Occipital lobe (tissue), 2 donors: ENCODE measurements around the gene TLCD4.

DNA sequence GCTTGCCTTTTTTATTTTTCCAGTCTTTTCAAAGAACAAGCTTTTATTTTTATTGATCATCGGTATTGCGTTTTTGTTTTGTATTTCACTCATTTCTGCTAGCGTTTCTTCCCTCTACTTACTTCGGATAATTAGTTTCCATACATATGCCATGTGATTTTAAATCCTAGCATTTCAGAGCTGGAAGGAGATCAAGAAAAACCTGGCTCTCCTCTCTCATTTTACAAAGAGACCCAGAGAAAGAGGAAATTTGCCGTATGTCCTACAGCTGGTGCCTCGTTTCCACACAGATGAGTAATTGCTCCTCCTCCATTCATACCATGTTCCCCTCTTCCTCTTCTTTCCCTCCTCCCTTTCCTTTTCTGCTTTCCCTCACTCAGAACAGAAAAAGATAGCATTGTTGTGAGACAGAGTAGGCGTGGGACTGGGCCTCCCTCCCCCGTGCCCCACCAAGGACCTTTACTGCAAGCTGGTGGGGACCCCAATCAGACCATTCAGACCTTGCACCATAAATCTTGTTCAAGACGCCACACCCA, 13.8 kb upstream of the SLC44A3 start:
- RAMPAGE, long total RNA = no peak

DNA sequence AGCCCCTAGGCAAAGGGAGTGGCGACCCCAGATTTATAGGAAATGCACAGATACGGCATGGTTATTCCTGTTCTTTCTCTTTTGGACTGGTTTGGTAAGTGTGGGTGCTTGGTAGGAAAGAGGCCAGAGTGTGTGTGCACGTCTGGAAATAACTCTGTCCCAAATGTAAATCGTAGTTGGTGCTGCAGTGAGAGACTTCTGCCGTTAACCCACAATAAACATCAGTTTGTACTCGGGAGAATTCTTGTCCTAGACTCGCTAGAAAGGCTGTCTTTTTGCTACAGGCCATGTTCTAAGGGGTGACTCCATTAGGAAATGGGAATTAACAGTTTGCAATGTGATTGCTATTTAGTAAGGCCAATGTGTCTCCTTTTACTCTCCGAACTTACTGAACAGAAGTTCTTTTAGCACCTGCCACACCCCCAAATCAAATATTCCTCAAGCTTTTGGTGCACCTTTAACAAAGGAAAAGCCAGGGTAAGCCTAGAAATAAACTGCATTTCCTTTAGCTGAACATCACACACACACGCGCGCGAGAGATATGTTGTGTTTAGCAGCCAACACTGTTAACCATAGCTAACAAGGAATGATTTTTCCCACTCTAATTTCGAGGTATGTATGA, 917 bp downstream of the SLC44A3 start:
- RAMPAGE, long total RNA = no peak

DNA sequence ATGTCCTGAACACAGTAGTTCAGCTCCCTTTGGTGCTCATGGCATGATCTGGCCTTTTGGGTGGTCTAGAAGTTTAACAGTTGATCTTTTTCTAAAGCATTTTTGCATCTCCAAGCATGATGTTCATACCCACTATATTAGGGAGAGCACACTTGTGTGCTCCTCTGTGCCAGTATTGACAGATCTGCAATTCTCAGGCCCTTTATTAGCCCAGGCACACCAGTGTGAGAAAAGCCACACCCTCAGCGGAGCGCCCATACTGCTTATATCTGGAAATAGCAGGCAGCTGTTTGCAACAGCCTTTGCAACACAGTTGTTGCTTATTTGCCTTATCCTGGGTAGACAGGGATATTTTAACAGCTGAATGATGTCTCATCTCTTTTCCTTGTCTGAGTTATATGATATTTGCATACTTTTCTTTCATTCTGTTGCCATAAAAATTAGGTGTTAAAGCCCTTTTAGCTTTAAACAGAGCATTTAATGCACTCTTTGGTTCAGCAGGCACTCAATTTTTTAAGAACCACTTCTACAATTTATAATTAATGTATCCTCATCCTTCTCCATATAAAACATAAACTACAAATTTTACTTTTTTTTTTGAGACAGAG, 34.0 kb downstream of the CNN3 start:
- RAMPAGE, long total RNA = no peak

- RAMPAGE, long total RNA = no peak
Measured at GRCh38 chr1:94929085-94929800, 2.3 kb upstream of the CNN3 start.

DNA sequence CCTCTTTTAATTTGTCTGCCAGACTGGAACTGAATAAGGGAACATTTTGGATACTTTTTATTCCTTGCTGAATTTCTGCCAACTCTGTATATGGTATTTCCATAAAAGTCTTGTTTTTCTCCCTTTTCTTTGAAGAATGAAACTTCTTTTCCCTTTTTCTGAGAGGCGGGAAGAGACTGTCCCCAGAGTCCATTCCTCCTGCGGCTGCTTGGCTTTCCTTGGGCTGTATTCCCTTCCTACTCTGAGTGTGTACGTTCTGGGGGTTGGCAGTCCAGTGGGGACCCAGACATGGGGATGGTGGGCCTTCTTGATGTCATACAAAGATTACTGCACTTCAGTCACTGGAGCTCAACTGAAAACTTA, 46.6 kb upstream of the CNN3 start:
- RAMPAGE, long total RNA = no peak

DNA sequence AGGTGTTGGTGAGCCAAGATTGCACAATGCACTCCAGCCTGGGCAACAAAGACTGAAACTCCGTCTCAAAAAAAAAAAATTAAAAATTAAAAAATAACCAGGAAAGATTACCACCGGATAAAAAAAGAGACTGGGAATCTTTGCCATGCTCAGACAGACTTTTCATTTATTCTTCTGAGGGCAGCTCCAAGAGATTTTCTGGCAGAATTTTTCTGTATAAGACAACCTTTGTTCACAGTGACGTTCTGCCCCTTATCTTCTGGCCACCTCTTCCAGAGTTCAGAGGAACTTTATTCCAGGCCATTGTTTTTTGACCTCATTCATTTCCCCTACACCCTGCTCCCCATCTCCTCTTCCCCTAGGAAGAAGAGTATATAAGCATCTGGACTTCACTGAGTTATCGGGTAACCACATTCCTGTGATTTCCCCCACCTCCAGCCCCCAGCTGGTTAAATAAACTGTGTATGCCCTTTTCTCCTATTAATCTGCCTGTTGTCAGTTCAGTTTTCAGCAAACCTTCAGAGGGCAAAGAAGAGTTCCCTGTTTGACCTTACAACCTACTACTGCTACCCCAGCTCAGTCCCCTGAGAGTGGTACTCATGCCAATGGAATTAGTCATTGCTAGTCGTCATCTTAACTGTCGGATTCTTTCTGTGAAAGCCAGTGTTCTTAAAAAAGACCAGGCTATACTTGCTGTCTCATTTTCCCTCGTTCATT, 14.2 kb upstream of the ALG14 start:
- RAMPAGE, long total RNA = no peak

GRCh38 chr1:95117066-95118073, at the start of gene TLCD4:
Gene TLCD4, plus strand, starts transcription at chr1:95117355.
- RAMPAGE, long total RNA = no peak

- RAMPAGE, long total RNA = no peak
Measured at GRCh38 chr1:95233196-95233765, 729 bp upstream of the RWDD3 start.

- RAMPAGE, long total RNA = no peak
Measured at GRCh38 chr1:95625314-95625589, 391.2 kb downstream of the RWDD3 start.

DNA sequence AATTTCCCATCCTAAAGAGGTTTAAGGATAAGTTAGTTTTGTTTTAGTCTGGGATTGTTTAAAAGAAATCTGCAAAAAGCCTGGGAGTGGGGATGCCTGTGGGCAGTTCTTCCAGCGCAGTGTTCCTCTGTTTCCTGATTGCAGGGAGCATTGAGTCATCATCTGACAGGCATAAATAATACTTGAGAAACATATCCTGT, 350.8 kb upstream of the PTBP2 start:
- RAMPAGE, long total RNA = no peak

GRCh38 chr1:97554862-97555400, 365.9 kb downstream of the DPYD start:
- RAMPAGE, long total RNA = no peak

DNA sequence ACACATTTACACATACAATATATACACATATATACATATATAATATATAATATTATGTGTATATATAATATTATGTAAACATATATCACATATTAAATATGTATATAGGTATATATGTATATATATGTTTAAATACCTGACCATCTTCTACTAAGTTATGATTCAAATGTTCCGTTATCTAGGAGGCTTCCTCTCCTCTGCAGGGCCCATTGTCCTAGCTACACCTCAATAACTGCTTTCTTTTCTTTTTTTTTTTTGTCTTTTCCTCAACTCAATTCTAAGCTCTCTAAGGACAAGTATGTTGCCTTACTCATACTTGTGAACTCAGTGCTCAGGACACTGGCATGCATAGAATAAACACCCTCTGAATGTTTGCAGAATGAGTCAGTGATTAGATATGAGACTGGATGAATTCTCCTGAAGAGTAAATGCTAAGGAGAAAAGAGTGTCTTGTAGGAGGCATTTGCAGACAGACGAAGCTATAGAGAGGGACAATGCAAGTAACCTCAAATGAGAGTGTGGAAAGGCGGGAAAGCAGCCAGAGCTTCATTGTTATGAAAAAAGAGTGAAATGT, 165.8 kb upstream of the DPYD start:
- RAMPAGE, long total RNA = no peak

DNA sequence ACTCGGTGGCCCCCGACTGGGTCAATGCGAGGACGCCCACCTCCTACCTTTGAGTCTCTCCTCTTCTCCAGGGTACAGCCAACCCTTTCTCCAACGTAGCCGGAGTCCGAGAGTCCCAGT, 255 bp upstream of the SNX7 start:
- RAMPAGE, long total RNA = no peak

DNA sequence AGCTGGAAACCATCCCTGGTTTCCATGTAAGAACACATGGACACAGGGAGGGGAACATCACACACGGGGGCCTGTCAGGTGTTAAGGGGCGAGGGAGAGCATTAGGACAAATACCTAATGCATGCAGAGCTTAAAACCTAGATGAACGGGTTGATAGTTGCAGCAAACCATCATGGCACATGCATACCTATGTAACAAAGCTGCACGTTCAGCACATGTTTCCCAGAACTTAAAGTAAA, 41.1 kb upstream of the PLPPR5 start:
- RAMPAGE, long total RNA = no peak

DNA sequence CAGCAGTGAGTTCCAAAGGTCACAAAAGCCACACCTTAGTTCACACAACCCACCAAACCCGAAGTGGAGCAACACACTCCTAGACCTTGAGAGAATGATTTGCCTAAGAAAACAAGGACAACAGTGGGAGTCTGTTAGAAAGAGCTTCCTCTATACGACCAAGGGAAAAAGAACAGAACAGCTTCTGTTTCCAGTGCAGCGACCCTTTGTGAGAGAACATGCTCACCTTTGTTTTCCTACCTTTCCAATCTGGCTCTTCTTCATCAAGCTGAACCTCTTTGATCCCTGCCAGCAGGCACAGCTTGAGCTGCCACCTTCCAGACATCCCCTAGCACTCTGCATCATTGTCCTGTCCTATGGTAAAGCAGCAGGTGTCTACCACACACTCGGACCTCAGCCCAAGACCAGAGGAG, 56.7 kb upstream of the PALMD start:
- RAMPAGE, long total RNA = no peak

- RAMPAGE, long total RNA = no peak
Measured at GRCh38 chr1:99646815-99647218, 904 bp downstream of the PALMD start.

DNA sequence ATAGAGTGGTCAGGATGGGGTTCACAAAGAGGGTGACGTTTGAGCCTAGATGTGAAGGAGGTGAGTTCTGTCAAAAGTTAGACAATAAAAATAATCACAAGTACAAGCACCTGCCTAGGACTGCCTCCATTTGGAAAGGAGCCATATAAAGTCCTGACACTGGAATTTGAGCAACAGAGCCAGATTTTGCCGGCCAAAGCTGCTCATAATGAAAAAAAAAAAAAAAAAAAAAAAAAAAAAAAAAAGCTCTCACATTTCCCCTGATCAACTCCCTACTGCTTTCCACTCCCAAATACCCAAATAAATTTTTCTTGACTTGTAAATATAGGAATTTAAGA, 4.1 kb downstream of the PALMD start:
- RAMPAGE, long total RNA = no peak

- RAMPAGE, long total RNA = no peak
Measured at GRCh38 chr1:99661654-99662129, 15.8 kb downstream of the PALMD start.

- RAMPAGE, long total RNA = no peak
Measured at GRCh38 chr1:100037201-100037440, 774 bp upstream of the MFSD14A start.

DNA sequence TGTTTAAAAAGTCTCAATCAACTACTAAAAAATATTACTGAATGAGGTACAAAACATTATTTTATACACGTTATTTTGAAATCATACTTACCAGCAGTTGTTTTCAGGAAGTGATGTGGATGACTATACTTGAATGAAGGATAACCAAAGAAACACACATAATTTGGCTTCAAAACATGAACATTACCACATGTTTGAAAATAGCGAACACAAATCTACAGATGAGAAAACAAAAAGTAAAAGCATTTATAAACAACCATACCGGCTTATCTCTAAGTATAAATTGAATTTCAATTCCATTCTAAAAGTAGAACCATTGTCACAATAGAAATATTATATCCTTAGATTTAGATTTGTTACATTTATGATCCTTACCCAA, 9.0 kb downstream of the DBT start:
- RAMPAGE, long total RNA = no peak